Myometrial cell (primary cell): ENCODE measurements around a stretch of chr9.

DNA sequence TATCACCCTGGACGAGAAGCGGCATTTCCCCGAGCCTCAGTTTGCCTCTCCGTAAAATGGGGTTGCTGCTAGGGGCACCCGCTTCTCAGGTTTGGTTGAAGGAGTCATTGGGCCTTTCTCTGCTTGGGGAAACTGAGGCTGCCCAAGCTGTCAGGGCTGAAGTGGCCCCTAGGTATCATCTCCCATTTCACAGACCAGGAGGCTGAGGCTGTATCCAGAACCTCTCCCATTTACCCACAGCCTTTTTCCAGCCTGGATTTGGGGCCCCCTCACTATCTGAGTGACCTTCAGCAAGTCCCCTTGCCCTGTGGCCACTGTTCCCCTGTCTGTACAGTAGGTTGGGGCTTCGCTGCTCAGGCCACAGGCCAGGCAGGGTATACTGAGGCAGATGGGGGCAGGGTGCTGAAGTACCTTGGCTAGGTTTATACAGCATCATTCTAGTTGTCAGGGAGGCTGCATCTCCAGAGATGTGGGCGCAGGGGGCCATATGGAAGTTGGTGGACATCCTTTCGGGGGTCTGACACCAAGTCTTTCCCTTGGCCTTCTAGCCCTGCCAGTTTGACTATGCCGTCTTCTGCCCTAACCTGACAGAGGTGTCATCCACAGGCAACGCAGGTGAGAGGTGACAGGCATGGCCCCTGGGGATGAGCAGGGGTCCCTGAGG, 7.8 kb downstream of the FPGS start:
- RAMPAGE, long total RNA, result no peak

GRCh38 chr9:127815908-127816278, 13.2 kb downstream of the FPGS start:
- RAMPAGE, long total RNA, result no peak

- RAMPAGE, long total RNA, result no peak
Observed at GRCh38 chr9:127873246-127873820, 4.1 kb downstream of the AK1 start.

GRCh38 chr9:127884312-127884876, 6.9 kb upstream of the AK1 start:
- RAMPAGE, long total RNA, result no peak

DNA sequence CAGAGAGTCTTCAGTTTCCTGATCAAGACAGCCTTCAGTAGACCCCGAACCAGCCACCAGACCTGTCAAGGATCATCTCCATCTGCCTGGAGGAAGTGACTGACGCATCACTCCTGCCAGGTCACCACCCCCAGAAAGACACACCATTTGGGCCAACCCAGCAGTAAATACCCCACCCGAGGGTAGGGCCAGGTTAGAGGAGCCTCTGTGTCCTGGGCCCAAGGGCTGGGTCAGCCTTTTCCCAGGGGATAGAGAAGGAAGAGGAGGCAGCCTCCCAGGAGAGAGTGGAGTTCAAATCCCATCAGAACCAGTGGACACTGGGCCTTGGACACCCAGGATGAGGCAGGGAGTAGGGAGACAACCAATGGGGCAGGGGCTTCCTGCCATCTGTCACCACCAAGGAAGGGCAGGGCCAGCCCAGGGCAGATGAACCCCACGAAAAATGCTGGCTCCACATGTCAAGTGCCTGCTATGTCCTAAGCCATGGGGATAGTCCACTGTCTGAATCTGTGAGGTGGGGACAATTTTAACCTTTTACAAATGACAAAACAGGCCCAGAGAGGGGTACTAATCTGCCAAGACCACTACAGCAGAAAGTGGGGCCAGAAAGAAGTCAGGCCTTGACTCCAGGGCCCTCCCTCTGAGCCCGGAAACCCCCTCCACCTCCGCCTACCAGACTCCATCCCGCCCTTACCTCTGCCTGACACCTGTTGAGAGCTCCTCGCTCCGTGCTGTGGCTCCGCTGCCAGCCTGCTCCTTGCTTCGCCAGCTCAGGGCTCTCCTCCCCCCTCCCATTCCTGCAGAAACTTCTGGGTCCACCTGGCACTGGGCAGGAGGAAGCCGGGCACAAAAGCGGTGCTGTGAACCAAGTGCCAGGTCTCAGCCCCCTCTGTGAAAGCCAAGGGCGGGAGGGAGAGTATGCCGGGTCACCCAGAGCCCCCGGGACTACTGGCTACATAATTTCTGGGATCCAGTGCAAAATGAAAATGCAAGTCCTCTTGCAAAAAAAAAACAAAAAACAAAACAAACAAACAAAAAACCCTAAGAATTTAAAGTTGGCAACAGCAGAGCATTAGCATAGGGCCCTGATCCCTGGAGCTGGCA, 6.2 kb upstream of the ST6GALNAC6 start:
- RAMPAGE, long total RNA, result no peak

- RAMPAGE, long total RNA, result no peak
Observed at GRCh38 chr9:127917615-127918219, 876 bp upstream of the ST6GALNAC4 start.

DNA sequence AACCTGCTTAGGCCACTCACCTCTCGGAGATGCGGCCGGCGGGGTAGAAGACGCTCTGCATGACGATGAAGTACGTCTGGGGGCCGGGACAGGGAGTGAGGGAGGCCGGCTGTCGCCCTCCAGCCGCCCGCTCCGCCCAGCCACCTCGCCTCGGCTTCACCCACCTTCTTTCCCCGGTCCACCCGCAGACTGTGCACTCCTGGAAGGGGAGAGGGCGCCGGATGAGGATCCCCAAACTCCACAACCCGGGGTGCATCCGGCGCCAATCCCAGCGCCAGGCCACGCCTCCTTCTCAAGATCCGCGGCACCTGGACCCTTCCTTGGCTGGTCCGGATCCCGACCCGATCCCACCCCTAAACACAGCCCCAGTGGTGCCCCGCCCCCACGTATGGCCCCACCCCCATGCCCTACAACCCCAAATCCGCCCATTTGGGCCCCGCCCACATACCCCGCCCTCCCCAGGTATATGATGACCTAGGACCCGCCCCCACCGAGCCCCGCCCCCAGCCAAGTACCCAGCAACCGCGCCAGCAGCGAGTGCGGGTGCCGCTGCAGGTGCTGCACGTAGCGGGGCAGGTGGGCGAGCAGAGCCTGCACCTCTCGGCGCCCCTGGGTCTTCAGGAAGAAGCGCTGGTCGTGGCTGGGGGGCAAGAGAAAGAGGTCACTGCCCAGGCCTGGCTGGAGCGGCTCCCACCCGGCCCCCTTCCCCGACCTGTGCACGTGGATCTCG, 3.3 kb downstream of the PIP5KL1 start:
- RAMPAGE, long total RNA, result no peak

DNA sequence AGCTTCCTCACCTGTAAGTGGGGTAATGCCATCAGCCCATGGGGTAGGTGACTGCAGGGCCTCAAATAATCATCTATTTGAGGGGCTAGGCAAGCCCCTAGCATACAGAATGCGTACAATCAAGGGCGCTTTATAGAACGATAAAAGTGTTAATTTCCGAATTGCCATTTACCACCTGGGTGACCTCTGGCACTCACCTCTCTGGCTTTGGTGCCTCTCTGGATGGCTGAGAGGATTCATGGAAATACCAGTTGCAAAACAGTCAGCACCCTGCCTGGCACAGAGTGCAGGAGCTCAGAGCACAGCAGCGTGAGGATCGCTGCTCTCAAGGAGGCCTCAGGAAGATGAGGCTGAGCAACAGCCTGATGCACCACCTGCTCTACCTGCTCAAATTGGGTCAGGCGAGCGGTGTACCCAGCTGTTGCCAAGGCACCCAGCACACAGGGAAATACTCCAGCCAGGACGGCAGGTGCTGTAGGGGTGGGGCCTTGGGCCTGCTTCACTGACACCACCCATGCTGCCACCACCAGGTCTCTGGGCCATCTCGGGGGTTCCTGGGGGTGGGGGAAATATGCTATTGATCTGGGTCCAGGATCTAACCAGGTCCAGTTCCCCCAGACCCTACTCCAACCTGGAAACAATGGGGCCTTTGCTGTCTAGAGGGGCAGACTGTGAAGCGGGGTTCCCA, 4.4 kb downstream of the EEIG1 start:
- RAMPAGE, long total RNA, result no peak

GRCh38 chr9:127977450-127978613, 3.0 kb downstream of the EEIG1 start:
- RAMPAGE, long total RNA, result no peak

DNA sequence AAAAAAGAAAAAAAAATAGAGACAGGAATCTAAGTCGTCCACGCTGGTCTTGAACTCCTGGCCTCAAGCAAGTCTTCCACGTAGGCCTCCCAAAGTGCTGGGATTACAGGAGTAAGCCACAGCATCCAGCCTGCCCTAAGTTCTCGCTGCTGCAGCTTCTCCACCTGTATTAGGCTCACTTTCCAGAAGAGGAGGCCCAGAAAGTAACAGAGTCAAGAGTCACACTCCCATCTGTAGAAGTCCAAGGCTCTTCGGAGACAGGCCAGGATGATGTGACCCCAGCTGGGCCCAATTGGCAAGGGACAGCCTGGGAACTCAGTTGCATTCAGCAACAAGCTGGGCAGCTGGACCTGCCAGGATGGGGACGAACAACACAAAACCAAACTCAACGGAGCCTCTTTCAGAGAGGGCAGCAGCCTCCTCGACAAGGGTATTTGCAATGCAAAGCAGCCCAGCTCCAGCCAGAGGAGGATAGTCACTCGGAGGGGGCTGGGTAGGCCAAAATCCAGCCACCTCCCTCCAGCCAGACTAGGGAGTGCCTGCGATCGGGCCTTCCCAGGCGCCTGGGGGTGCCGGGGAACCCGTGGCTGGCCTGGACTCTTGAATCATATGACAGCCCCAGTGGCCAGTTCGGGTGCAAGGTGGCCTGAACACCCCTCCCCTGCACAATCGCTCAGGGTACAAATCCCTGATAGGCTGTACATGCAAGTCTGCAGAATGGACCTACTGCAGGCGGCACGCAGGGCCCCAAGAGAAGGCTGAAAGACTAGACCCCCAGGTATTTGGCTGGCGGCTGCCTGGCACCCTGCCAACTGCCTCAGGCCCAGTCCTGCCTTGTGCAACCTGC, 1.5 kb downstream of the EEIG1 start:
- RAMPAGE, long total RNA, result no peak

DNA sequence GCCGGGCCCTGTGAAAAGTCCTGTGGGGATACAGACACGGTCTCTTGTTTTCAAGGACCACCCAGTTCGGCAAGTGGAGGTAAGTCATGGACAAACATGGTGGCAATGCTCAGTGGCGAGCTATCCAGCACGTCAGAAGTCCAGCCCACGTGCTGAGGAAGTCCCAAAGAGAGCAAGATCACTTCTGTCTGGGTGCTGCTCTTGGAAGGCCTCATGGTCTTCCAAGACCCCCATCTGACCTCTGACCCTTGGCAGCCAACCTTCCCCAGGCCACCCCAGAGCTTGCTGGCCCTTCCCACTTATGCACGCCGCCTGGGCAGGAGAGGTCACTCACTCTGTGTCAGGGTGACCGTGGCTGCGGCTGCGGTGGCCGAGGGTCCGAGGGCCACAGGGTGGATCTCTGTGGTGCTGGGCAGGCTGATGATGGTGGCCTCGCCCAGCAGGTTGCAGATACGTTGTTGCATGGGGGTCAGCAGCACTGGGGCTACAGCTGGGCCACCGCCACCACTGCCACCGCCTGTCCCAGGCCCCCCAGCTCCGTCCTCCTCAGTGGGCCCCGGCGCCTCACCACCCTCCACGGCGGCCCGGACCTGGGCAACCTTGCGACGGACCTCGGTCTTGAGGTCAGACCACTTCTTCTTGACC, 741 bp downstream of the NAIF1 start:
- RAMPAGE, long total RNA, result no peak

DNA sequence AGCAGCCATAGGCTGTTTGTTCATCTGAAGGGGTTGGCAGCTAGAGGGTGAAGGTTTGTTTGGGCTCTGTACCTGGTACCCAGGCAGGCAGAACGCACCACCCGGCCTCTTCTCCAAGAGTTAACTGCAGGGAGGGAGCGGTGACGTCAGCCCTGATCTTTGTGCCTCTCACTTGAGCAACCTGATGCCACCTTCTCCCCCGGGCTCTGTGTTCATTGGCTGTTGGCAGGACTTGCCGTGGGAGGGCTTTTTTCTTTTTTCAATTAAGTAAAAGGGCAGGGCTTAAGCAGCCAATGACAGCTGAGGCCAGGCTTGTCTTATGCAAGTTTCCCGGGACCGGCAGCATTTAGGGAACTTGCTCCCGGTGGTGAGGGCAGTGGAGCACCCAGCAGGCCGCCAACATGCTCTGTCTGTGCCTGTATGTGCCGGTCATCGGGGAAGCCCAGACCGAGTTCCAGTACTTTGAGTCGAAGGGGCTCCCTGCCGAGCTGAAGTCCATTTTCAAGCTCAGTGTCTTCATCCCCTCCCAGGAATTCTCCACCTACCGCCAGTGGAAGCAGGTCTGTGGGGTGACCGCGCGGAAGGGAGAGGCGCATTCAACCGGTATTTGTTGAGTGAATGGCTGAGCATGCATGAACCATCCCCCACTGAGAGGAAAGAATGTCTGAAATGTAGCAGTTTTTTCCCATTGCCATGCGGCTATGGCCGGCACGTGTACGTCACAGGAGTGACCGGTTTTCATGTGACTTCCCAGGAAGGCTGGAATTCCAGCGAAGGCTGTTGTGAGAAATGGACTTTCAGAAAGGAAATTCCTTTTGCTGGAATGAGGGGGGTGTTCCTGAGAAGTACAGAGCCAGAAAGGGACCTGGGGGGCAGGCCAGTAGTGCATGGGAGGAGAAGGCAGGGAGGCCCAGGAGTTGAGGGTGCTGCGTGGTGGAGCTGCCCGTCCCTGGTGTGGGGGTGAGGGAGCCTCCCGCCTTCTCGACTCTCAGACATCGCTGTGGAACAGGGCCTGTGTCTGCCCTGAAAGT, 29.0 kb downstream of the PTGES2 start:
- RAMPAGE, long total RNA, result no peak

DNA sequence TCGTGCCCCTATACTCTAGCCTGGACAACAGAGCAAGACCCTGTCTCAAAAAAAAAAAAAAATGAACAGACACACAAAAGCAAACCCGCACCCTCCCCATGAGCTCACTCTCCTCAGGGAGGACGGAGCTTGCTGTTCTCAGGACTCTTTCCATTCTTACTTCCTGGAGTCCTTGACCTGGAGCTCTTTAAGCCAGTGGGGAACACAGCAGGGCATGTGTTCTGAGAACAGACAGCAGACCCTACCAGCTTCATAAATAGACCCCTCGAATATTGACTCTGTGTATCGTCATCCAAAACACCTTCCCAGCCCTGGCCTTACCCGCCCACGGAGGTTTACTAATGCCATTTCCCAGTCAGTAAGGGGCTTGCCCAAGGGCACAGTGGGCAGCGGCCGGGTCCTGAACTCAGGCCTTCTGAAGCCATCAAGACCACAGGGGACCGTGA, 11.1 kb downstream of the PTGES2 start:
- RAMPAGE, long total RNA, result no peak

DNA sequence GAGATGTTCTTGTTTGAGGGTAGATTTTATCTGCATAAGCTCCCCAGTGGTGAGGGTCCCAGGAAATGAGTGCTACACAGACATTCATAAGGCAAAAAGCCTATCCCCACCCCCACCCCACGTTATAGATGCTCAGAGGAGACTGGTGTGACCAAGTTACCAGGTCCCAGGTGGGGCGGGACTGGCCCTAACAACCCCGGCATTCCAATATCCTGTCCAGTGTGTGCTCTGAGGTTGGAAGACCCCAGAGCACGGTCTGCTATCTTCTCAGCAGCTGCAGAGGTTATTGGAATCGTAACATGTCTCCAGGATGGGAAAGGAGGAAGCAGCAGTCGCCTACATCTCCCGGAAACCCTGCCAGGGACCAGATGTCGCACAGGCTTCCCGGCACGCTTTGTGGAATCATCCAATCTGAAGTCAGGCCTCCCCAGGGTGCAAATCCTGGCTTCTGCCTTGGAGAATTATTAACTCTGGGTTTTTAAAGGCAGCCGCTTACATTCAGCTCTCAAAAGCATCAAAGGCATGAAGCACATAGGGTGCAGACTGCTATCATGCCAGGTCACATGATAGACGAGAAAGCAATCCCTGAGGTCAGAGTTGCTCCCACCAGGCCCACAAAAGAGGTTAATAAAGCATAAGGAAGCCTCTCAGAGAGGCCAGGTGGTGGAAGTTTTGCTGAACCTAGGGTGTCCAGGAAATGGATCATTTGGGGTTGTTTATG, 4.5 kb upstream of the PTGES2 start:
- RAMPAGE, long total RNA, result no peak

DNA sequence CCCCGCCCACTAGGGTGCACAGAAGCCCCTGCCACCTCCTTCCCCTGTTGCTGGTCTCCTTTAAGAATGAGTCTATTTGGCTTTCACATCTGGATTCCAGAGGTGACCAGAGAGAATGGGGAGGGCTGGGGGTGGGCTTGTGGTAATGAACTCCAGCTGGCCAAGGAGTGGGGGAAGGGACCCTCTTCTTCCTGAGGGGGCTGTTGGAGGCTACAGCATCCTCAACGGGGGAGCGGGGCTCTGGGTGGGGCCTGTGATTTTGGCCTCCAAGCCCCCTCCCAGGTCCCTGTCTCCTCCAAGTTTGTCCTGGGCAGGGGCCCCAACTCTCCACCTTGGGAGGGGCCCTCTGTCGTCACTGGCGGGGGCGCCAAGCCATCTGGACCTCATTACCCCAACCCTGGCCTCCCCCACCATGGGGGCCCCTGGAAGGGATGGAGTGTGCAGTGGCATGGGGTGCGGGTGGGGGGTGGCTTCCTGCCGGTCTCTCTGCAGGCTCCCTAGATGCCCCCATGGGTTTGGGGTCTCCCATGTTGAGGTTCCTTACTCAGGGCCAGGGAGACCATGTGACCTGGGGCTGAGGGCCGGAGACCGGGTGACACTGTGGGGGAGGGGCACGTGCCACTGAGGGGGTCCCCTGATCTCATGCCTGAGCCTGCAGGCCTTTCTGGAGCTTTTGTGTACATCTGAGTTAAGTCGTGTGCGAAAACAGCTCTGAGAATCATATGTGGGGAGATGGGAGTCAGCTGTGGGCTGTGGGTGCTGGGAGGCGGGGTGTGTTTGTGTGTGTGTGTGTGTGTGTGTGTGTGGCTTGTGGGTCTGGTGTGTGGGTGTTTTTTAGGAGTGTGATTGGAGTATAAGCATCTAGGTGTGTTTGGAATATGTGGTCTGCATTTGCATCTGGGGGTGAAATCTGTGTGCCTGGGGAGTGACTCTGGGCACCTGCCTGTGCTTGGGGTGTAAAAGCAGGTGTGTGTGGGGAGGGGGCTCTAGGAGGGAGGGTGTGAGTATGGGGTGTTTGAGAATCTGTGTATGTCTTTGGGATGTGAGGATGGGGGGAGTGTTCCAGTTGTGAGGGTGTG, 32.3 kb downstream of the GOLGA2 start:
- RAMPAGE, long total RNA, result no peak

DNA sequence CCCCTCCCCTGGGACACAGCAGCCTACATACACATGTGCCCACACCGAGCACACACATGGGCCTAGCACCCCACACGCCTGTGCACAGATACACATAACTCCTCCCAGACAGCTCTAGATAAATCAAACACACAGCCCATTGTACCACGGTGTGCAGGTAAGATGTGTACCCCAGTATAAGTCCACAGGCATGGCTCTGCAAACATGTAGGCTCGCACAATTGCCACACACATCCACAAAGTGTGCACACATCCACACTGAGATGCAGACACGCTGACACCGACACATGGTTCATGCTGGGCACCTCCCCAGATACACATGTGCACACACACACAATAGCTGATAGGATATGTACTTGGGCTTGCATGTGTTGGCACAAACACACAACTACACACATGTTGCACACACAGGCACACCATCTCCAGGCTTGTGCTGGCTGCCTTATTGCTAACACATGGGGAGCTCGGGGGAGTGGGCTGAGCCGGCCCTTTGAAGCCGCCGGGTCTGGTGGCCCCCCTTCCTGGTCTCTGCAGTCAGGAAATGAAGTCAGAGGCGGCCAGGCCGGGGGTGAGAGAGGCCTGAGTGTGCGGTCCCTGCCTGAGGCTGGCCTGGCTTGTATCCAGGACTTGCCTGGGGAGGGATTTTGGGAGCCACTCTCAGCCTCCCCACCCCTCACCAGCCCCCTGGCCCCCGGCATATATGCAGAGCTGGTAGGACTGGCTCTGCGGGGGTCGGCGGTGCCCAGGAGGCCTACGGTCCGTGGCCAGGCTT, 30.1 kb downstream of the GOLGA2 start:
- RAMPAGE, long total RNA, result no peak

DNA sequence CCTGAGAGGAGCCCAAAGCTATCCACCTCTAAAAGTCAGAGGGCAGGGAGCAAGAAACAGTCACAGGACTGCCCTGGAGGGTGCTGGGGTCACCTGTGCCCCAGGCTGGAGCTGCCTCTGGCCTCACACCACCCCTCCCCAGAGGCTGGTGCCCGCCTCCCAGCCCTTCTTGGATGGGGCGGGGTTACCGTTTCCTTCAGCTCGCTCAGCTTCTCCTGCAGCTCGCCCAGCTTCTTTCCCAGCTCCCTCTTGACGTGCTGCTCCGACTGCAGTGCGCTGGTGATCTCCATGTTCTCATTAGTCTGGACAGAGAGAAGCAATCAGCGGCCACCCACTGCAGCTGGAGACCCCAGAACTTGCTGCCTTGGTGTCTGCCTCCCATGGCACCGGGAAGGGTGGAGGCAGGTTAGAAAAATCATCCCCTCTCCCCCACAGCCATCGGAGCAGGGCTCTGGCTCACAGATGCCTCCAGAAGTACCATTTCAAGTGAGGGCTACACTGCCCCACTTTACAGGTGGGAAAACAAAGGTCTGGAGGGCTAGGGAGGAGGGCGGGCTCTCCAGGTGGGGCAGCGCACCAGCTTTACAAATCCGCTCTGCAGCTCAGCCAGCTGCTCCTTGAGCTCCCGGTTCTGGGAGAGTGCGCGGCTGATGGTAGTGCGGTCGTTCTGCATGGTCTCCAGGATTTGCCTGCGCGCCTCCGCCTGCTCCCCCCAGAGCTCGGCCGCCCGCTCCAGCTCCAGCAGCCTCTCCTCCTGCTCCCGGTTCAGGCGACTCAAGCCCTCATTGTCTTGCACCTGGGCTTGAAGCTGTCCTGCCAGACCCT, 15.7 kb downstream of the GOLGA2 start:
- RAMPAGE, long total RNA, result no peak

DNA sequence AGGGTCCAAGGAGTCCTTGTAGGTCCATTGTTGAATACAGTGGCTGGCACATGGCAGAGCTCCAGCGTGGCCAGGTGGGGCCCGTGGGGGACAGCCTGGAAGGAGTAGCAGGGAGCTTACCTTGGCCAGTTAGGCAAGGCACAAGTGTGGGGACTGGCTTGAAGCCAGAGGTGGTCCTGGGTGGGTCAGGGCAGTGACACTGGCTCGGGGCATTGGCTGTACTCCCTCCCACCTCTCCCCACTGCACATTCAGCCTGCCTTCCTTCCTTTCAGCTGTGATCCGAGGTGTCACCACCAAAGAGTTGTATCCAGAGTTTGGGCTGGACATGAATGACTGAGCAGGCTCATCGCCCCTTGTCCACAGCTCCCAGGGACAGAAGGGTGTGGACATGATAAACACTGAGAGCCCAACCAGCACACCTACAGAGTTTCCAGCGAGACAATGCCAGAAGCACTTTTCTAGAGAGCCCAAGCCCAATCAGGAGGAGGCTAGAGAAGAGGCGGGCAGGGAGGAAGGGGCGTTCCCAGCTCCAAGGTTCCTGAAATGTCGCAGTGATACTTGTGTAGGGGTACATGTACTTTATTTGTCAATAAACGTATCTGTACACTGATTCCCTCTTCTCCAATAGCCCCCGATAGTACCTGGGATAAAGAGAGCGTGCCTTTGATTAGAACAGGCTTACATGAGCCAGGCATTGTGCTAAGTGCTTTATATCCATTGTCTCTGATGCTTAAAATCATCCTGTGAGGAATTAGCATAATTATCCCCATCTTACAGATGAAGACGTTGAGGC, 12.5 kb downstream of the SWI5 start:
- RAMPAGE, long total RNA, result no peak

DNA sequence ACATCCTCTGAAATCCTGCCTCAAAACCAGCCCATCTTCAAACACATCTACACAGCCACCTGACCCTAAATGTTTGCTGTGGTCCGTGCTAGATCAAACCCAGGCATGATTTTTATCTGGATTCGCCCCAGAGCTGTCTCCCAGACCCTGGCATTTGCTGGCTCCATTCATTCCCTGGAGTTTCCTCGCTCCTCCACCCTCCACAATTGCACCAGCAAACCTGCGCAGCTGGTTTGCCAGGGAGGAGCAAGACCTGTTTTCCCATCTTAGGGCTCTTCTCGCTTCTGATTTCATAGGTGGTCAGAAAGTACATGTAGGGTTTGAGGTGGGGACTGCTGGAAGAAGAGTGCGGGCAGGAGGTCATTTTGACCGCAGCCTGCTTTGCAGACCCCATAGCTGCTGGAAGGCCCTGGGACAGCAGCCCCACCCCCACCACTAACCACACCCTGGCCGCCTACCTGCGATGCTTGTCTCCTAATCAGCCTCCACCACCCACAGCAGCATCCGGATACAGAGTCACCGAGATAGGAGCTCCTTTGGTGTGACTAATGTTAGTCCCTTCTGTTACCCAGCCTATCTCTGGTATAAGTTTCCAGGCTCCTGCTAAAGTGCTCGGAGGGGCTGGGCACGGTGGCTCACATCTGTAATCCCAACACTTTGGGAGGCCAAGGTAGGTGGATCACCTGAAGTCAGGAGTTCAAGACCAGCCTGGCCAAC, 22.8 kb downstream of the SWI5 start:
- RAMPAGE, long total RNA, result no peak

- RAMPAGE, long total RNA, result no peak
Observed at GRCh38 chr9:128310083-128311341, 11.7 kb downstream of the TRUB2 start.